ENCODE measurements around a stretch of chr12.

GRCh38 chr12:43936348-43937216, 100.7 kb downstream of the TMEM117 start:
- PRO-cap, result no peak
- RRBS, 2 experiments, result no CpG with 5 or more reads among the region's 3 CpGs

GRCh38 chr12:44828022-44828648, 48.0 kb downstream of the NELL2 start:
- PRO-cap, result no peak
- RRBS, 2 experiments, result no CpG with 5 or more reads among the region's 2 CpGs

DNA sequence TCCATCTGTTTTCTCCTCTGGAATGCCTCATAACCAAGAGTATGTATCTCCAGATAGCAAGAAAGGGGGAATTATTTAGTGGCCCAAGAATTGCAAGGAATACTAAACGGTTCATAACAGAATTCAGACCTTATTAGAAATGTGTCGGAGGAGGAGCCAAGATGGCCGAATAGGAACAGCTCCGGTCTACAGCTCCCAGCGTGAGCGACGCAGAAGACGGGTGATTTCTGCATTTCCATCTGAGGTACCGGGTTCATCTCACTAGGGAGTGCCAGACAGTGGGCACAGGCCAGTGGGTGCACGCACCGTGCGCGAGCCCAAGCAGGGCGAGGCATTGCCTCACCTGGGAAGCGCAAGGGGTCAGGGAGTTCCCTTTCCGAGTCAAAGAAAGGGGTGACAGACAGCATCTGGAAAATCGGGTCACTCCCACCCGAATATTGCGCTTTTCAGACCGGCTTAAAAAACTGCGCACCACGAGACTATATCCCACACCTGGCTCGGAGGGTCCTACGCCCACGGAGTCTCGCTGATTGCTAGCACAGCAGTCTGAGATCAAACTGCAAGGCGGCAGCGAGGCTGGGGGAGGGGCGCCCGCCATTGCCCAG, 74.8 kb upstream of the NELL2 start:
- PRO-cap, result no peak
- RRBS, 2 experiments, result no CpG with 5 or more reads among the region's 30 CpGs

DNA sequence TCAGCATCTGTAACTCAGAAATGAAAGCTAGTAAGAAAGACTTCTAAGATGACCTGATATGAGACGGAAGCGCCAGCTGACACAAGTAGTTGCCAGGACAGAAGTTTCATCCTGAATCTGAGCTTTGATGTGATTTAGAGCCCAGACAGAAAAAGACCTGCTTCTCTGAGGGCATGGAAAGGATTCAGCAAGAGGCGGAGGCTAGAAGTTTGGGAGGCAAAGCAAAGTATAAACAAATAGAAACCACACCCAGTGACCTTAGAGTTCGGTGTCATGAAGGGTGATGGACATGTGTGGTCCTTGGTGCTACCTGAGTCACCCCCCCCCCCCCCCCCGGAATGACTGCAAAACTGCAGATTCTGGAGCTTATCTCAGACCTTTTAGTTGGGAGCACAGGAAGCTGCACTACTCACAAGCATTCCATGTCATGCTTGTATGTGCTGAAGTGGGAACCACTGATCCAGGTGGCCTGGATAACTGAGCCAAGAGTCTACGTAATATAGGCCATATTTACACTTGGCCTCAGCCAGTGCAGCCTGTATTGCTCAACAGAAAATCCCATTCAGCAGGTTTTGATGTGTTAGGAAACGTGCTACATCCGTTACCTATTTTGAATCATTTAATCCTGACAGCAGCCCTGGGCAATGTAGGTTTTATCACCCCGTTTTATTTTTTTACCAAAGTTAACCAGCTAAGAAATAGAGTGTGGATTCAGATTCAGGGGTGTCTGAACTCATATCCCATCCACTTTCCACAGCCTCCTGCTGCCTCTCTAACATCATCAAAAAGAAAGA, 191.5 kb downstream of the ANO6 start:
- PRO-cap, result no peak
- RRBS, 2 experiments, result no CpG with 5 or more reads among the region's 9 CpGs

- PRO-cap, result no peak
- RRBS, 2 experiments, result no CpG with 5 or more reads among the region's 4 CpGs
Measured at GRCh38 chr12:45415161-45415893, 199.4 kb downstream of the ANO6 start.

GRCh38 chr12:45586914-45587464, 142.5 kb upstream of the ARID2 start:
- PRO-cap, result no peak
- RRBS, 2 experiments, result no CpG with 5 or more reads among the region's 2 CpGs

GRCh38 chr12:45727350-45728305, 1.9 kb upstream of the ARID2 start:
- PRO-cap, result bidirectional peak, plus-strand start at chr12:45727724, minus-strand start at chr12:45727495; bidirectional peak, plus-strand start at chr12:45727927, minus-strand start at chr12:45727788
- RRBS, 2 experiments, result 1 to 2% methylated on average over 26 of the region's 51 CpGs

DNA sequence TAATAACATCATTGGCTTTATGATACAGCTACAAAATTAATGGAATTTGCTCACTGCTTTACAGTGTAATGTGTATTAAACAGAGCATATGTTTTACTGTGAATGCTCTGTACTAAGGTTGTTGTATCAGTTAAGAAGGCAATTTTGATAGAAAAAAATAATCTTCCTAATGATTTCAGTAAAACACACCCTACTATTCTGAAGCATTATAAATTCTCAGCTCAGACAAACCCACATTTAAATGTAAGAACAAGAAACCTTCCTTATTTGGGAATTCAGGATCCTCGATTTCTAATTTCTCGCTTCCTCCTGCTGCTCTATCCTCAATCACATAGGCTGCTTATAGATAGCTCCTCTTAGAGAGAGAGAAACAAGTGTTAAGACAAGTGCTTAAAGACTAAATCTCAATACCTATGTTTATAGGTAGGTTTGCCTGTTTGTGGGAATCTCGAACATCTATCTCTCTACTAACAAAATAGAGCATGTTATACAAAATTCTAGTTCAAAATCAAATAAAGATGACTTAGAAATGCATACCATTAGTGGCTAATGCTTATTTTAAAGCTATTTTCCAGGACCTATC, 34.4 kb downstream of the SCAF11 start:
- PRO-cap, result no peak
- RRBS, 2 experiments, result no CpG with 5 or more reads among the region's 3 CpGs

DNA sequence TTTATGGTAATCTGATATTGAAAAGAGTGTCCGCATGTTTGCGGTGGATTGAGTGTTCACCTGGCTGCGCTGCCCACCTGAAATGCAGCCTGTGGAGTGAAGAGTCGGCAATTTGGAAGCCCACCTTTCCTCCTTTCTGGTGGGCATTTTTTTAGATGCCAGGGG, 549 bp upstream of the SCAF11 start:
- PRO-cap, result no peak
- RRBS, 2 experiments, result no CpG with 5 or more reads among the region's 4 CpGs

DNA sequence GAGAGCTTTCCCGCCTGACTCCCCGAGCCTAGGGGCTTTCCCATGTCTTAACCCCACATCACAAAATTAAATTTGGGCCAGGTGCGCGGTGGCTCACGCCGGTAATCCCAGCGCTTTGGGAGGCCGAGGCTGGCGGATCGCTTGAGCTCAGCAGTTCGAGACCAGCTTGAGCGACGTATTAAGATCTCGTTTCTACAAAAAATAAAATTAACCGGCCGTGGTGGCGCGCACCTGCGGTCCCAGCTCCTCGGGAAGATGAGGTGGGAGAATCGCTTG, 770 bp upstream of the SCAF11 start:
- PRO-cap, result no peak
- RRBS, 2 experiments, result 9% methylated on average over 2 of the region's 21 CpGs; no CpG with 5 or more reads in 1 of the 2 experiments

- PRO-cap, result no peak
- RRBS, 2 experiments, result no CpG with 5 or more reads among the region's 6 CpGs
Measured at GRCh38 chr12:46124451-46124971, 134.1 kb upstream of the SCAF11 start.

- PRO-cap, result no peak
- RRBS, 2 experiments, result no CpG with 5 or more reads among the region's 16 CpGs
Measured at GRCh38 chr12:46245818-46246907, 22.7 kb downstream of the SLC38A1 start.

DNA sequence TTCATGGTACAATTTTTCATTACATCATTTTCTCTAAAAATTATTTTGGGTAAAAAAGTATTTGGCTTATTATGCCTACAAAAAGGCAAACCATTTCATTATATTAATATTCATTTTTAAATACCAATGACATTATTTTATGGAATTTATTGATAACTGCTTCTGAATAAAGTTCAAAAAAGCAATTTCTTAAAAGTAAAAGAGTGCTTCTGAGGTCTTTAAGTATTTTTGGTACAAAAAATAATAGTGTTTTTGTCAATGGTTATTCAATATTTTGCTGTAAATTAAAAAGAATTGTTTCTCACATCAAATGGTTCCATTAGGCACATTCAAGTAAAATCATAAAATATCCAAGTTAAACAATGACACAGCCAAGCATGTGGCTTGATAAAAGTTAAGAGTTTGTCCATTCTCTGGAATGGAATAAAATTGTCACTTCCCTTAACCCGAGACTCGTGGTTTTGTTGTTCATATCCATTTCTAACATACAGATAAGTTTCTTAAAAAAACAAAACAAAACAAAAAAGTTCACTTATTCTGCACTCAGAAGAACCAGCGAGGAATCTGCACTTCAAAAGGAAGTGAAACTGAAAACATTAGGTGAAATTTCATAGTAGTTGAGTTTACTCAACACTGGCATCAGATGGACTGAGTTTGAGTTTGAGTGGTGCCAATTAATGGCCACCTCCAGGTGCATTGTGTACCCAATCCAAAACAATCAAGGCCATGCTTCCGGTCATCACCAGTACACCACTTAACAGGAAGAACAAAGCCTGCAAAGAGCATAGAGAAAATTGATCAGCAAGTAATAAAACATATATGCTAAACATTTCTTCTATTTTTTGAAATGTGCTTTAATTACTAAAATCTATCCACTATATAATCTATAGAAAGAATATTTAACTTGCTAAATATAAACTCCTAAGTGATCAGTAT, 11.9 kb downstream of the SLC38A2 start:
- PRO-cap, result no peak
- RRBS, 2 experiments, result no CpG with 5 or more reads among the region's 4 CpGs

DNA sequence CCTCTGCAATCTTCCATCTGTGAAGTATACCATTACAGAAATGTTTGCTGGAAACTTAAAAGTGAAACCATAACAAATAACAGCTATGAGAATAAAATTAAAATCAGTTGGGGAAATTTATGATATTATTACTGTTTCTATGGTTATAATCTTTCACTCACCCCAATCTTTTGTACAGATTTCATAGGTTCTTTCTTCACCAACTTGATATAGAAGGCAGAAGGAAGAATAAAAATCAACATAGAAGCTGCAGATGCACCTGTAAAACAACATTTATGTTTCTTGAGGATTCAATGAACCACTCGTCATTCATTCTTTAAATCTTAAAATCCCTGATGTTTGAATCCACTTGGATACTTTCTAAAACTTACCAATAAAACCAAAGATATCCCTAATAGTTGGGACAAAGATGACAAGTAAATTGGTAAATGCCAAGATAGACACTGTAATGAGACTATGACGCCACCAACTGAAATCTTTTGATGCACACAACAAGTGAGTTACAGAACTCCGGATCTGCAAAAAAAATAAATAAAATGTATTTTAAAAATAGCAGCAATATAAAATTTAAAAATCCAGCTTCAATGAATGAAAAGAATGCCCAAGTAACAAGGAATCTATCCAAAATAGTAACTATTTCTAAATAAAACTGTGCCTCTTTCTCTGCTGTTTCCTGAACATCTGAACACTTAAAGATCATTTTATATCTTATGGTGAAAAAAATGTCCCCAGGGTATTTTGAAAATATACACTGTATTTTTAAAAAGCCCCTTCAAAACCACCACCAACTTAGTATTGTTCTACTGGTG, 10.2 kb downstream of the SLC38A2 start:
- PRO-cap, result no peak
- RRBS, 2 experiments, result no CpG with 5 or more reads among the region's 3 CpGs

- PRO-cap, result no peak
- RRBS, 2 experiments, result 80 to 98% methylated on average over 6 of the region's 13 CpGs
Measured at GRCh38 chr12:46382118-46382691, 9.6 kb upstream of the SLC38A2 start.

DNA sequence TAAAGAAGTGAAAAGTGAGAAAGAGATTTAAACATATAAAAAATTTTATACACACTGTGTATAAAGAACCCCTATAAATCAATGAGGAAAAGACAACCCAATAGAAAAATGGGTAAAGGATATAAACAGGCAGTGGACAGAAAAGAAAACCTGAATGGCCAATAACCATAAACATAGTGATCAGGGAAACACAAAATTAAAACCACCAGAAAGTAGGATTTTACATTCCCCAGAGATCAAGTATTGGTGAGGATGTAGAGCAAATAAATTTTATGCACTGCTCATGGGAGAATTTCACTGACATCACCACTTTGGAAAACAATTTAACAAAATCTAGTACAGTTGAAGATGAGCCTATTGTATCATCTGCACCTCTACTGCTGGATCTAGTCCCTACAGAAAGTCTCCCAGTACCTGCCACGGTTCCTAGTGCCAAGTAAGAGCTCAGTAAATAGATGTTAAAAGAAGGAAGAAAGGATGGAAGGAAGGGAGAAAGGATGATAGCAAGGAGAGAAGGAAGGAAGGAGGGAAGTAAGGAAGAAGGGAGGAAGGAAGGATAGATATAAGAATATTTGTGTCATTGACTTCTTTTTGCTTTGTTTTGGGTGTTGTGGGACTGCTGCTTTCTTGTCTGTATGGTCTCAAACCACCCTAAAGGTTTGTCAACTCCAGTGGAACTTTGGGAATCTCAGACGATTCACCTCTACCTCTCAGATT, 21.9 kb upstream of the SLC38A2 start:
- PRO-cap, result no peak
- RRBS, 2 experiments, result no CpG with 5 or more reads among the region's 2 CpGs

GRCh38 chr12:46402936-46403614, 30.5 kb upstream of the SLC38A2 start:
- PRO-cap, result no peak
- RRBS, 2 experiments, result no CpG with 5 or more reads among the region's 3 CpGs

DNA sequence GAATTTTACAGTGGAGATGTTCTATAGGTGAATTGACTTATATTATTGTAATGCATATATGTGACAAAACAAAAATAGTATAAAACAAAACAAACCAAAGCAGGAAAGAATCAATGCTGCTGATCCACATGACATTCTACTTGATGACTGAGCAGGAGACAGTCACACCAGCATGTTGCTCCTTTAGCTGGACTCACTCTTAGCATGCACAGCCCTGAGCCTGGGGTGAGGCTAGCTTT, 42.2 kb upstream of the SLC38A2 start:
- PRO-cap, result no peak

DNA sequence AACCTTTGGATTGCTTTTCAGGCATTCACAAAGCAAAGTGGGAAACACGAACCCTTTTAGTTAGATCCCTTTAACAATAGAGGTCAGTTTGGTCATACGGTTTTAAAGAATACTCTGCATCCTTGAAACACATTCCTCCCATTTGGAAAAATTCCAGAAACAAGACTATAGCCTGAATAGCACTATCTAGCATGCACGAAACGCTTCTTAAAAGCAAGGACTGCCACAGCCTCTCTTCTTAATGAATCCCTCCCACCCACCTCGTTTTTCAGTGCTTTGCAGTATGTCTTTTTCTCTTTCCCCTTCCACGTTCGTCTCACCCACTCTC, 302 bp downstream of the SLC38A4 start:
- PRO-cap, result no peak
- RRBS, 2 experiments, result no CpG with 5 or more reads among the region's 7 CpGs

DNA sequence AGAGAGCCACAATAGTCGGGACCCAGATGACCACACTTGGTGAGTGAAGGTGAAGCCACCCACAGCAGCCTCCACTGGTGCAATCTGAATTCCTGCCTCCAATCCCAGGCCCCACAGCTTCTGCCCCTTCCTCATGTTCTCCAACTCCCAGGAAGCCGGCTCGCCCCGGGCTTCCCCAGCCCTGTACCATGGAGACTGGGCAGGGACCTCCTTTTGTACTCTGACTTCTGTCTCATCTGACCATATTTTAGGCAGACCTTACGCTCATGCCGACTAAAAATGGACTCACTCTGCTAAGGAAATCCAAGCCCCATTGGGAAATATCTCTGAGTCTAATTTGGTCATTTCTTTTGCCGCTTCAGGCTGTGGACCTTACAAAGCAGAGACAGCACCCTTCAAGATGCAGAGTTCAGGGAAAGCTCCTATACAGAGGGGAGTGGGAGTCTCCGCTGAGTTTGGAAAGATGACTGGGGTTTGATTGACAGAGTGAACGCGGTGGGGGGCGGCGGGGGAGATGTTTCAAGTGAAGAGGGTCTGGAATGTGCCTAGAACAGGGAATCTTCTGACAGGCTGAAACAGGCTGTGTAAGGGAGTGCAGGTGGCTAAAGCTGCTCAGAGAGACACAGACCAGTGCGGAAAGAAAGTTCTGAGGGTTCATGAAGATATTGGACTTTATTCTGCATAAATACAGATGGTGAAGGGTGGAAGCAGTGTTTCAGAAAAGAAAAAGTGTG, 25.2 kb upstream of the AMIGO2 start:
- PRO-cap, result no peak
- RRBS, 2 experiments, result no CpG with 5 or more reads among the region's 13 CpGs

Measured in HEK293 (cell line).